GM23338 (cell line): ENCODE data around the gene OTOR.

DNA sequence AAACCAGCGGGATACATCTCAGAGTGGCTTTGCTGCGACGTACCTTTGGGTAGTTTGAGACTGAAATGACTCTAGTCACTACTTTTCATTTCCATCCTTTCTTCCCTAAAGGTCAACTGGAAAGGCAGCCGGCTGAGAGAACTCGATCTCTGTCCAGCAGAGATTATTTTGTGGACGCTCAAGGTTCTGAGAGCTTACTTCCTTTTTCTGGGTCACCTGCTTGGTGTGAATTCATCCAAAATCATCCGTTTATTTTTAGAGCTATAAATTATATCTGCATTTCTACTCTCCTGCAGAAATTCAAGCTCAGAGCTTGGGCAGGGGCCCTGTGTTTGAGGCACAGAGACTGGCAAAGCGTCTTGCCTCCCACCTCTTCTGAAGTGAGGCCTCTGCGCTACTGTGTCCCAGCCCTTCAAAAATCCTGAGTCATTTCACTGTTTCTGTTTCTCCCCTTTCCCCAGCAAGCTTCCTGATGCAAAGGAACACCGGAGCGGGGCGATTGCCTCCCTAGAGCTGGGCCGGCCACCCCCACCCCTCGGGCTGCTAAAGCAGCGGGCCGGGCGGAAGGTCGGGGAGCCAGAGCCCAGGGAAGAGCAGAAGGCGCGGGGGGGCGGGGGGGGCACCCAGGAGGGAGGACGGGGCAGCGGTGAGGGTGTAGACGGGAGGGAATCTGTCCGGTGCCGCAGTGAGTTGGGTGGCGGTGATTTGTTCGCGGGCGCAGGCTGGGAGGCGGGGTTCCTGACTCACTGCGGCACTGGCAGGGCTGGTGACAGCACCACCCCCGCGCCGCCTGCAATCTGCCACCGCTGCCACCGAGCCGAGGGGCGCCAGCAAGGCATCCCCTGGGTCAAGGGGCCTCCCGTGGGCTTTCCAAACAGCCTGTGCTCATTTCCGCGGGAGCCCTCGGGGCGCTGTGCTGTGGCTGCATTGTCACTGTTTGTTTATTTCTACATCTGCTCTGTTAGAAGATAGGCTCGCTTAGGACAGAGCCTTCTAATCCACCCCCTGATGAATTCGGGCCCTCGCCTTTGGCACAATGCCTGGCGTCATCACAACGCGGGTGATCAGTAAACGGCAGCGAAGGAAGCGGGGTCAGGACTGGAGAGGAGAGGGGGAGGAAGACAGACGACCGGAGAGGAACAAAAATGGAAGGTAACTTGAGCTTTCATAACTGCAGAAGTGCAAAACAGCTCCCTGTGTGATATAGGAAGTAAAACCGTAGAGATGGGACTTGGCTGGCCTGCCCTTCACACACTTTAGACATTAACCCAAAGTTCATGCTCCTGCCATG, 46.5 kb upstream of the SNAP25 start:
- PRO-cap = bidirectional peak, plus-strand start at position 470 of the sequence, minus-strand start at position 414 of the sequence
- RAMPAGE, long total RNA = no peak

GRCh38 chr20:10318549-10319030, 100.0 kb downstream of the SNAP25 start:
- PRO-cap = no peak
- RAMPAGE, long total RNA = no peak

- PRO-cap = no peak
- RAMPAGE, long total RNA = no peak
Measured at GRCh38 chr20:10370103-10370812, 63.8 kb downstream of the MKKS start.

GRCh38 chr20:10419570-10419987, 14.4 kb downstream of the MKKS start:
- PRO-cap = unidirectional peak, minus-strand start at chr20:10419717
- RAMPAGE, long total RNA = no peak

DNA sequence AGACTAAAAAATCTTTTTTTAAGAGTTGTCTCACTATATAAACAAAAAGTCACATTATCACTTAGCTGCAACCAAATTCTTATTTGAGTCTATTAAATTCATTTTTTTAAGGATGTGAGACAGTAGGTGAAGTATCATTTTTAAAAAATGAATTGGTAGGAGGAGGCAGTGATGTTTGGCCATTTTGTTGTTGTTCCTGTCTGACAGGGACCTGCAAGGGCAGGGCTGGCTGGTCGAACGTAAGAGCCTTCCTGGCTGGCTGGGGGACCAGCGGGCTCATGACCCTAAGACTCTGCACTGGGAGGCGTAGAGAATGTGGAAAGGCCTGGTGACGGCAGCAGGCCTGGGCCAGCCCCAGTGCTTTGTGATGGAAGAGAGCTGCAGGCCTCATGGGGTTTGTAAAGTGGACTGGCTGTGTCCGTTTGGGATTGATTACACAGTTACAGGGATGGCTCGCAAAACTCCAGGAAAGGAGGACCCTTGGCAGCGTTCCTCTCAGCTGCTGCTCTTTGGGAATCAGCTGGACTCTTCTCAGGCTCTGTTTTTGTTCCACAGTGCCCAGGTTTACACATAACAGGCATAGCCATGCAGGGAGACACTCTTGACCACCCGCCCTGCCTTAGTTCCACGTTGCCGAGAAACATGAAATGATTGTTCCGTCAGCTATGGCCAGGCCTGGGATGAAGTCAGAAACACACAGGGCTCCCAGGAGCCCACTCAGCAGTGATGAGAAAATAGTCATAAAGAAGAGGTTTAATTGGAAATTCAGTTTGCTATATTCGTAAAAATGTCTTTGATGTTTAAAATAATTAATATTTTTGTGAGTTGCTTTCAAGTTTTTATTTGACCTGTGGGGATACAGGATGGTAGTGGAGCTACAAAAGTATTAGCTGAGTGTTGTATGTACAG, 88.9 kb downstream of the SLX4IP start:
- PRO-cap = bidirectional peak, plus-strand start at position 439 of the sequence, minus-strand start at position 272 of the sequence
- RAMPAGE, long total RNA = no peak

GRCh38 chr20:10784091-10784902, 110.5 kb upstream of the JAG1 start:
- PRO-cap = unidirectional peak, plus-strand start at chr20:10784474
- RAMPAGE, long total RNA = no peak

DNA sequence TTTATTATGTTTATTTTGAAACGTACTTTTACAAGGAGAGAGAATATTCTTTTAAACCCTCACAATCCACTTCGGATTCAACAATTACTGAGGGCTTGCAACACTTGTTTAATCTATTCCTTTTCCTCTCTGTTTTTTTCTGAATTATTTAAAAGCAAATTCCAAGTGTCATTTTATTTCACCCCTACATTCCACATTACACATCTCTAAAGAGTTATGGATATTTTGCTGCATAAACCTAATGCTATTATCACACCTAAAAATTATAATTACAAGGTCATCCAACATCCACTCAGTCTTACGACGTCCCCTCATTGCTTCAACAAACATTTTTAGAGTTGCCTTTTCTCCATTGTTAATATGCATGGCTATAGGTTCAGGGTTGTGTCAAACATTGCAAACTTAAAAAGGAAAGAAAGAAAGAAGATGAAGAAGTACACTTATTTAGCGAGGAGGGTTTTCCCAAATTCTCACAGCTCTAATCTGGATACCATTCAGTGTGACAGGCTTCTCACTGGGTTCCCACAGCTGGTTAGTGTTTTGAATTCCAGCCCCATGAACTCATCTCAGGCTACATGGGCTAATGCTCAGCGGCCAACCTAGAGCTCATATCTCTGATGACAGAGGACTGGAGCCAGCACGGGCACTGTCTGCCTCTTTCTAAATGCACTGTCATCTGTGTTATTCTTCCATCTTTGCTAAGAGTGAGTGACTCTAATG, 308.6 kb upstream of the JAG1 start:
- PRO-cap = no peak
- RAMPAGE, long total RNA = no peak

DNA sequence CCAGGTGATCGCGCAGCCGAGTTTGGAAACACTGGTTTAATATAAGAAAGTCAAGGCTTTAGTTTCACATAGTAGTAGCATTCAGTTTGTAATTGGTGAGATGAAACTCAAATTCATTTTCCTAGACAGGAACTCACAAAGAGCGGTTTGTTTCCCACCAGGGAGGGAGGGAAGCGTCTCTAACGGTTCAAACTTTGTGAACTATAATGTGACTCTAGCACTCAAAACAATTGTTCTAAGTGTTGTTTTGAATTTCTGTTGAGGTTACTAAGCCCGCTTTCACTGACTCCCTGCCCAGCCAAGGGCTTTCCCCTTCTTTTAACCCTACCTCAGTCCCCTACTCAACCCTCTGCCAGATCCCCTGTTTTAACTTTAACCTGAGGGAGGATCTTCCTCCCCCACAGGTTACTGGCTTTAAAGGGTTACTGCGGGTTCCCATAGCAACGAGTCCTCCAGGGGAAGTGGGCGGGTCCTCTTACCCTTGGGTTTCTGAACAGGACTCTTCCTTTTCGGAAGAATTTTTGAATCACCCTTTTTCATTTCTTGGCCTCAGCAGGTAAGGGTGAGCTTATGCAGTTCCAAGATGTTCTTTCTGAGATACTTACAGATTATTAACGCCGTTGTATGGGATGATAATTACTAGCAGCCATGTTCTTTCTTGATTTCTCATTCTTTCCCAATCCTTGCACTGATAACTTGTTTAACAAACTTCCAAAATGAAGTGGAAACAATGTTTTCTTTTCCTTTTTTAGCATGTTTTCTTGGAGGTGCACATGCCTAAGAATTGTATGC, 25.5 kb upstream of the BTBD3 start:
- PRO-cap = unidirectional peak, minus-strand start at position 308 of the sequence
- RAMPAGE, long total RNA = no peak

- PRO-cap = no peak
- RAMPAGE, long total RNA = no peak
Measured at GRCh38 chr20:12177480-12178080, 259.9 kb downstream of the BTBD3 start.

DNA sequence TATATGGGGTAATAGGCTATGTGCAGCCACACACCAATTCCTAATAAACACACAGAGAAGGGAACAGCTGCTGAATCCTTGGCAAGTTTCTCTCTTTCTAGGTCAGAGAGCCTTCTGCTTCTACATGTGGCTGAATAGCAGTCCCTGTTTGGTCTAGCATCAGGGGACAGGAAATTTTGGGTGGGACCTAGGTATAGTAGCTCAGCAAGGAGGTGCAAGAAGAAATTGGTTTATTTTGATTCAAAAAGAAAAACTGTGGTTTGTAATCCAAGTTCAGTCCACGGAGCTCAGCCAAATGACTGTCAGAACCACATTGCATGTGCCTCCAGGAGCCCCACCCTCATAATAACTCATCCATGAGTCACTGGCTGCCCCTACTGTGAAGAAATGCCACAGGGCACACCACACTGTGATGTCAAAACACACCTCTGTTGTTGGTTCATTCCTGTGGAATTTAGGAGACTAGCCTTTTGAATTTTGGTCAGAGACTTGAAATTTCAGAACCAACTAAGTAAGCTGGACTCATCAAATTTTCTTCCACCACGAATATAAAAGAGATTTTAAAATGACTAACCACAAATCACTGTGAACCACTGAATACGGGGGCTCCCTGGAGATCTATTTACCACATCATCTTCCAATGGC, 21.2 kb downstream of the SPTLC3 start:
- PRO-cap = no peak
- RAMPAGE, long total RNA = no peak

DNA sequence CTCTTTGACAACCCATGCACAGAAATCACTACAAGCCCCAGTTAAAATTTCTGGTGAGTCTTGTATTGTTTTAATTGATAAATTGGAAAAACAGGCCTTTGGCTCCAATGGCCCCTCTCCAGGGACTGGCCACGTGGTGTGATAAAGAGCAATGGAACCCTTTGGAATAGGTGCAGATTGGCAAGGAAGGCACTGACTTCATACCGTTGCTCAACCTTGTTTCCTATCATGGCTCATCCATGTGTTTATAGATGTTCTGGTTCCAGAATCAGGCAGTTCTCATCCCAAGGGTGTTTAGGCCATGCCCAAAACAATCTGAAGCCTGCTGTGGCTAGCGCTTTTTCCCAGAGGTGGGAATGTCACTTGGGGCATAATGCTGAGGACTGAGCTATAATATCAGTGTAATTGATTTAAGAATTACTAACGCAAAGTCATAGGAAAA, 51.5 kb downstream of the ISM1 start:
- PRO-cap = no peak
- RAMPAGE, long total RNA = no peak

GRCh38 chr20:13452931-13453151, 185.9 kb downstream of the TASP1 start:
- PRO-cap = no peak
- RAMPAGE, long total RNA = no peak

DNA sequence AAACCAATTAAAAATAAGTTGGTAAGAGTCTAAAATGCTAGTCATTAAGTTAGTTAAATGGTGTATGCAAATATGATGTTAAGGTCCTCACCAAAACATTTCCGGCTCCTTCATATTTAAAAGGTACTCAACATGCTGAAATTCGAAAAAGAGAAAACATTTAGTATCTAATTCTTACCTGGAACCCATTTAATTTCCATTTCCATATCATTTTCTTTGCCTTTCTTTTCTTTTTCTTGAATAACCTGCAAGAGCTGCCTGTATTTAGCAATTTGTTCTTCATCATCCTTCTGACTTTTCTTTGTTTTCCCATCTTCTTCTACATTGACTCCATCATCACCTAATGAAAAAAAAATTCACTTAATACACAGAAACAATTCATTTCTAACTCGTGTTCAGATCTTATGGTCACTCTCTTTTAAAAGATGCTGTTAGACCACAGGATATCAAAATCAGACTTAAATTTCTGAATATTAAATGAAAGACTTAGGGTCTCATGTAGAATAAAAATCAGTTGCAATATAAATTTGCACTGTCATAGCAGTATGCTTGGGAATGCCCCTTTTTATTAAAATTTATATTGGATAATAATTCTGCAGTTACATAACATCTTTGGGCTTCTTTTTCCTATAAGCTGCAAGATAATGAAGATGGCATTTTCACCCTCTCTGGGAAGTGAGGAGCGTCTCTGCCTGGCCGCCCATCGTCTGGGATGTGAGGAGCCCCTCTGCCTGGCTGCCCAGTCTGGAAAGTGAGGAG, 25.0 kb downstream of the ESF1 start:
- PRO-cap = no peak
- RAMPAGE, long total RNA = no peak

- PRO-cap = no peak
- RAMPAGE, long total RNA = no peak
Measured at GRCh38 chr20:14226689-14227399, 110.6 kb downstream of the FLRT3 start.

DNA sequence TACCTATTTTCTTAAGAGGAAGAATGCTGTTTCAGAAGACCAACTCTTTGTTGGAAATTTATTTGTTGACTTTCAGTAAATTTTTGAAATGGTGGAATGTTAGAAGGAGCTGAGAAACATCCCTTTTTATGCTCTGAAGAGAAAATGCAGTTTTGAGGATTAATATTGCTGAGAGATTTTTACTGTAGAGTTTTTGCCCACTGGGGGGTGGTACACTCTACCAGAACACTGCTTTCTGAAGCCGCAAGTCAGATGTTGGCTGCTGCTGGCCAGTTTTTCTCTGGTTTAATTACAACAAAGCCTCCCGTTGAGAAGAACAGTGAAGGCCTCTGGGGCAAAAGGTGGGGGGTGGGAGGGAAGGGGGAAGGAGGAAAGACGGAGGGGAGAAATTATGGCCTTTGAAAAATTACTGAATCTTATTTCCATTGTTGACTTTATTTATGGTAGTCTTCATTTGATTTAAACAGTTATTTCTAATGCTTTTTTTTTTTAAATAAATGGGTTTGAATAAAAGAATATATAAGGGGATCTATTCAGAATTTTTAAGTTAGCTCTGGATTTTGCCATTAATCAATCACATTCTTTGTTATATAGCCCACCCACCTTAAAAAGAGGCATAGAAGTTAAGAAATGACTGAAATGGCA, 3.0 kb downstream of the FLRT3 start:
- PRO-cap = no peak
- RAMPAGE, long total RNA = no peak

DNA sequence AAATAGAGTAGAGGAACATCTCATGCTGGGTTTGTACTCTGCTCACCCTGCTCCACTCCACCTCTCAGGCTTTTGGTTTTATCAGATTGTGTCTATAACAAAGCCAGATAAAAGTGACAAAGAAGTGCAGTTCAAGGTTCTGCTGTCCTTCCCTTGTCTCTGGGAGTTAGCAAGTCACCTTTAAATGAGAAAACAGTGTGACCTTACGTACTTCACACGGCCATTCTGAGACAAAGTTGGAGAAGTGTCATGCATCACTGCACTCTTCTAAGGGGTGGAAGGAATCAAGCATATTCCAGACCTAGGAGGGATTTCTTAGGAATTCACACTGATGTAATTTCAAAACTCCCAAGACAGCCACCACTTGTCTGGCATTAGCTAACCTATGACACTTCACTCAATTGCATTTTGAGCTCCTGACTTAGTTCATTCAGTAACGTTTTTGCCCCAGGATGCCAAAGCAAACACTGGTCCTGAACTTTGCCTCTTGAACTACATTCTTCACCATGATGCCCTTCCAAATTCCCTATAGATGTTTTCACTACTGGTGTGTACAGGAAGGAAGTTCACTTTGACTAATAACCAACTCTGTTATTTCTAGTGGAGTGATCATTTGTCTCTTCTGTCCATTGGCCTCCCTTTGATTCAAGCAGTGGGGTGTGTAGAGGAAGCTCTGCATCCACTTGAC, 647.5 kb upstream of the FLRT3 start:
- PRO-cap = no peak
- RAMPAGE, long total RNA = no peak

DNA sequence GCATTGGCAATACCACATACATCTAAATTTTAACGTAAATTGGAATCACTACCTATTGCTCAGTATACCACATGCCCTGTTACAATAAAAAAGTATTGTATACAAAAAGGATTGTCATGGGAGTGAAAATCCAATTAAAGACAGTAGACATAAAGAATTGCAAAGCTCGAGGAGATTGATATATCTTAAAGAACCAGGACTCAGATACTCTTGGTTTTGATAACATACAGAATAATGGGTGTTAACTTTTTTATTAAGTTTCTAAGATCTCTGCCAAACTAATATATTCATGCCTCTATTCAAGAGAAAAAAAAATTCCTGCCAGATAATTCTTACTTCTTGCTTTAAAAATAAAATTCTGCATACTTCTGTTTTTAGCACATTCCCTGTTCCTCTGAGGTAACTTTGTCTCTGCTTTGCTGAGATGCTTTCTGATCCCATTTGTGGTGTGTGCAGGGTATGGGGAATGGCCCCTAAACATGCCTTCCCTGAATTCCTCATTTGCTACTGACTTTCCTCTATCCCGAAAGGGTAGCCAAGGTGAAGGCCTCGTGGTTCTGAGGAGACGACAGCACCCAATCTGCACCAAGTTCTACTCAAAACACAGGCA, 958.6 kb downstream of the KIF16B start:
- PRO-cap = no peak
- RAMPAGE, long total RNA = no peak

GRCh38 chr20:16283785-16284546, 289.3 kb downstream of the KIF16B start:
- PRO-cap = no peak
- RAMPAGE, long total RNA = no peak

DNA sequence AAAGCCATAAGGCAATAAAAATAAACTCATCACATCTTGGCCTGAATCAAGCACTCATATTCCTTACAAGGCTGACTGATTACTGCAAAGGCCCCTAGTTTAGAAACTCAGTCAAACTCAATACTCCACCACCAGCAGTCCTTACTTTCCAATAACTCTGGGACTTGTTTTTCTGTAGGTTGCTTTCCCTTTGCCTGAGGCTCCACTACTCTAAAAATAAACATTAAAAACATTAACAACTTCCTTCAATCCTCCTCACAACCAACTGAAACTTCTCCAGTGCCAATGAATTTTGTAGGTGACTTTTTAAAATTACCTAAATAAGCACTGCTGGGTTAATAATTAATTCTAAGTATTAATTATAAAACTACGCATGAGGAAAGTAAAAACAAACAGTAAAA, 3.8 kb downstream of the KIF16B start:
- PRO-cap = no peak
- RAMPAGE, long total RNA = no peak

DNA sequence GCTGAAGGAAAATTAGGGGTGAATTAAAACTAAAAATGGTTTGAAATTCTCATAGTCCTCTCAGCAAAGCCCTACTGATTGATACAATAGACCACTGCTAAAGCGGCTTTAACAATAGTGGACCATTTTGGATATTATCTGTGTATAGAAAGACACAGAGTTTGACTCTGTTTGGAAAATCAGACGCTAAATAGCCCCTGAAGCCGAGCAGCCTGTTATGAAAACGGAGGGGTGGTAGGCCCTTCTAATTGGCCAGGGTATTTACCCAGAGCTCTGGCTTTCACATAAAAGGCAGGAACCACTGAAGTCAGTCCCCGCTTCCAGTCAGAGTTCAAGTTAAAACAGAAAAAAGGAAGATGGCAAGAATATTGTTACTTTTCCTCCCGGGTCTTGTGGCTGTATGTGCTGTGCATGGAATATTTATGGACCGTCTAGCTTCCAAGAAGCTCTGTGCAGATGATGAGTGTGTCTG, at the start of gene OTOR:
OTOR (plus strand) TSS at position 313 of the 472 bp plus-strand sequence.
- PRO-cap = no peak
- RAMPAGE, long total RNA = no peak